ENCODE measurements around a stretch of chr14.

DNA sequence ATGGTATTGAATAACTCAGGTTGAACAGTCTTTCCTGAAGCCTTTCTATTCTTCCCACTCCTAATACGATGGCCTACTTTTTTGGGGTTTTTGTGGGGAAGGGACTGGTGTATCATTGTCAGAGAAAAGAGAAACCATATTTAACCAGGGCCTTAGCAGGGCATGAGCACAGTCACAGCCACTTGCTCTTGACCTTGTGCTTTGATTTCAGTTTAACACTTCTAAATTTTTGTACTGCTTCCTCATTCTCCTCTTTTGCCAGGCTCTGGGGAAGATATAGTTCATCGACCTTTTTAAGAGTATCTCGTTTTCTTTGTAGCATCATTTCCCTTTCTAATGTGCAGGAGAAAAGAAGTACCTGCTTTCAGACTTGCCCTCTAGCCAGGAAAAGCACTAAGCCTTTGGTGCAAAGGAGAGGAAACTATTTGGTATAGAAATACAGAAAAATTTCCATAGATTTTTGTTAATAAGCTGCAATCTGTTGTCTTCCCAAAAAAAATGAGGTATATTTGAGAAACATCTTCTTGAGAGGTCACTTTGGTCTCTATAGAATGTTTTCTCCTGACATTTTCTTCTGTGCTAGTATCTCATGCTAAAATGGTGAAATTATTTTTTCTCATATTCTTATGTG lies 2.2 kb downstream of the ZBTB1 start:
- PRO-cap: no peak
- RAMPAGE, long total RNA: no peak

DNA sequence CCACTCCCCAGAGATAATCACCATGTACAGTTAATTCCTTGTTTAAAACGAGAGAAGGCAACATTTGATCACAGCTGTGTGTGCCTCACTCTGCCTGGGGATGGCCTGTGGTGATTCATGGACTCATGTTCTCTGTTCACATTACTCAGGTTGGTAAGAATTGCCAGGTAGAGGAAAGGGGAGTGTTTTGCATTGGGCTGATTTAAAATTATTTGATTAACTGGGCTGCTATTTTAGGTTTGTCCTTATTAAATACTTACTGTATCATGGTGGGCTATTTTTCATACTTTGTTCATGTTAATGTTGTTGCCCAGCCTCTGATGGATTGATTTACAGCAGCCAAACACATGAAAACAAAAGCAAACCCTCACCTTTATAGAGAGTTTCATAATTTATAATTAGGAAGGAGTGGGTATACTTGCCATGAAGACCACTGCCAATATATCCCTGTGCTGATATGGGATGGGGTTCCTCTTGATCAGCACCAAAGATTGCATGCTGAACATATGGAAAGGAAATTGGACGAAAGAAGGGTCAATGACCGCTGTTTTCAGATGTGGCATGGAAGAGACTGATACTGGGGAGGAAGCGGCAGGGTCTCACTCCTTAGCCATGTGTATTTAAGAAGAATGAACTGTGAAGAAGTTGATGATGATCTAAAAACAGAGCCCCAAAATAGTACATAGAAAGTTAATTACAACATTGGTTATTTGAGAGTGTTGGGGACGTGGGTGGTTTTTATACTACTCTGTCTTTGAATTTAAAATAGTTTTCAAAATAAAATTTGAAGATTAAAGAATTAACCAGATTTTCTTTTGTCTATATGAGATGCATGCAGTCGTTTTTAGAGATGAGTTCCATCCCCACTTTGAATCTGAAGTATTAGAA lies 3.1 kb downstream of the ZBTB1 start:
- PRO-cap: no peak
- RAMPAGE, long total RNA: no peak

DNA sequence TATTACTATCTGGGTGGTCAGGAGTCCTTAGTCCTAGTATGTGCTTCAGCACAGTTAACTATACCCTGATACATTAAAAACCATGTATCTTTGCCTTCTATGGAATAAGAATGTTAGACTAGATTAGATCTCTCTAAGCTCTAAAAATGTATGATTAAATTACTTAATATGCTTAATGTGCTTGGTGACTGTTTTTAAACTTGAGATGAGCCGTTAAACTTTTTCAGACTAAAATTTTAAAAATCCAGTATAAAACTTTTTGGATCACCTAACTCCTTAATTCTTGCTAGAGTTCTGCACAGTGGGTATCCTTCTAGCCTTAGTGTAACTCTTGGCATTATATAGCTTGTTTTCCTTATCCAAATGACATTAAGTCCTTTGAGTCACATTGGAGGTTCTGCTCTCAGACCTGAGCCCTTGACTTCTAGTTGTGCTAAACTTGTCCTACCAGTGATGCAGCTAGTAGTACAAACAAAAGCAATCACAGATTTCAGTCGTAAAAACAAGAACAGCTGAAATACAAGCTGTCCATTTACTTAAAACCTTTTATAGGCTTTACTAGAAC lies 10.3 kb downstream of the ZBTB1 start:
- PRO-cap: no peak
- RAMPAGE, long total RNA: no peak

- PRO-cap: no peak
- RAMPAGE, long total RNA: no peak
Measured at GRCh38 chr14:64541937-64542596, 1.5 kb downstream of the HSPA2 start.

- PRO-cap: no peak
- RAMPAGE, long total RNA: no peak
Measured at GRCh38 chr14:64680124-64680906, 23.9 kb upstream of the PLEKHG3 start.

GRCh38 chr14:64688685-64689364 lies 15.4 kb upstream of the PLEKHG3 start:
- PRO-cap: no peak
- RAMPAGE, long total RNA: no peak

GRCh38 chr14:64705815-64706307 lies 1.6 kb downstream of the PLEKHG3 start:
- PRO-cap: no peak
- RAMPAGE, long total RNA: no peak

DNA sequence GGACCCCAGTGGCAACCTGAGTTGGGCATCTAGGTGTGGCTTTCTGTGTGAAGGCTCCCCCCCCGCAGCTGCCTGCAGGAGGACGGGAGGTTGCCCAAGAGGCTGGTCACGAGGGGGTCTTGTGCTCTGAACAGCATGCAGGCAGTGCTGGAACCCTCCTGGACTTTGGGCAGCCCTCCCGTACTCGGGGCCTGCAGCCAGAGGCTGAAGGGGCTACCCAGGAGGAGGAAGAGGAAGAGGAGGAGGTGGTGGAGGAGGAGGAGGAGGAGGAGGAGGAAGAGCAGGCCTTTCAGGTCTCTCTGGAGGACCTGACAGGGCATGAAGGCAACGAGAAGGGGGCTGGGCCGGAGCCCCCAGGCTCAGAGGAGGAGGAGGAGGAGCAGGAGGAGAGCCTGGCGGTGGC lies 33.5 kb downstream of the PLEKHG3 start:
- PRO-cap: no peak
- RAMPAGE, long total RNA: start-site peak on the plus strand centred at position 108 of the sequence, 389 bp wide, 25 reads

- PRO-cap: no peak
- RAMPAGE, long total RNA: no peak
Measured at GRCh38 chr14:64766564-64767288, 62.5 kb downstream of the PLEKHG3 start.

- PRO-cap: no peak
- RAMPAGE, long total RNA: no peak
Measured at GRCh38 chr14:65032237-65032873, 45.7 kb downstream of the FNTB start.

DNA sequence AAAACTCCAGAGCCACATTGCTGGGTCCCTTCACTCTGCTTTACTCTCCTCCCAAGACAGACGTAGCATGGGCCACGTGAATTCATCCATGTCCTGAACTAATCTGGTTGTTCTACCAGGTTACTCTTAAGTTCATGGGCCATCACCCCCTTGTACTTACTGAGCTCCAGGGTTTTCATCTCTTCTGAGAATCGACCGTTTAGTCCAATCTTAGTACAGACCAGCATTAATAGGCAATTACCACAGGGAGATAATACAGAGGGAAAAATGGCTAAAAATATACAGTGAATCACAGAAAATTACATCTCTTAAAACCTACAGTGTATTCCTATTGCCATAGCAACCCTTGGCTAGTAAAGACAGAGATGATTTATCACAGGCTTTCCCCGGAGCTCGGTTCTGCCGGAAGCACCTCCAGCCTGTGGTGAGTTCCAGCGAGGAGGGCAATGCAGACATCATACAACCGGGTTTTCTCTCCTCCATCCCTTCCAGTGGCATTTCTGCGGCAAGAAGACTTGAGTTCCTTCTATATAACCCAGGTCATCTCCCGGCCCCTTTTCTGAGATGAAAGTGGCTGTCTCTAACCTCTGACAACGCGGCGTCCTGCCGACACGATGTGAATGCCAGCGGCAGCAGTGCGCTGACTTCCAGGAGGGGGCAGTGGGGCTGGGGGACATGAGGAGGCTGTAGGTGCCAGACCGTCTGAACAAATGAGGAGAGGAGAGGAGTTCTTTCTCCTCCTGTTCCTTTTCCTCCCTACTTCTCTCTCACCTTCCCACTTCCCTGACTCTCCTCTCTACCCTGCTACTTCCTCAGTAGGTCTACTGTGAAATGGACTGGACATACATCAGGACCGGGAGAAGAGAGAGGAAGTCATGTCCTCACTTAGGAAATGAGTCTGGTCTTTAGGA lies 68.4 kb upstream of the MAX start:
- PRO-cap: no peak
- RAMPAGE, long total RNA: no peak

- PRO-cap: no peak
- RAMPAGE, long total RNA: no peak
Measured at GRCh38 chr14:65237824-65238554, 135.7 kb upstream of the MAX start.

DNA sequence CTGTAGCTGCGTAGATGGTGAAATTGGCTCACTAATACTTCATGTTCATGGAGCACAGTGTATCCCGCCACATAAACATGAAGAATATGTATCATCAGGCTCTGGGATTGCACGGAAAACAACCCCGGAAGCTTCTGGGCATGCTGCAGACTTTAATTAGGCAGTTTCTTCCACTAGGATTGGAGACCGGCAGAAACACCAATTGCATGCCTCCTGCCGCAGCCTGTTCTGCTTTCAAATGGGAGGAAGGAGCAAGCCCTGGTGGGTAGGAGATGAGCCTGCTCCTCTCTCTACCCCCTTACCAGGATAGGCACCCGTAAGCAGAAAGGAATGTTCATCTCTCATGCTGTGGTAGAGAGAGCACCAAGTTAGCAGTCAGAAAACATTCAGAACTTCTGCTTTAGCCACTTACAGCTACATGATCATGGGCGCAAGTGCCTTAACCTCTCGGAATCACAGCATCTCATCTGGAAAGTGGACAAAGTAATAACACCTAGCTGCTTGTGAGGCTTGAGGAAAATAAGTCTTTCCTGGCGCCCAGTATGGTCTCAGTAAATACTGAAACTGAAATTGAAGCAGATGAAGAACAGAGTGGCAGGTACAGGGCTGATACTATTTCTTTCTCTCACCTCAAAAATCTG lies 129.9 kb upstream of the FUT8 start:
- PRO-cap: no peak
- RAMPAGE, long total RNA: no peak

DNA sequence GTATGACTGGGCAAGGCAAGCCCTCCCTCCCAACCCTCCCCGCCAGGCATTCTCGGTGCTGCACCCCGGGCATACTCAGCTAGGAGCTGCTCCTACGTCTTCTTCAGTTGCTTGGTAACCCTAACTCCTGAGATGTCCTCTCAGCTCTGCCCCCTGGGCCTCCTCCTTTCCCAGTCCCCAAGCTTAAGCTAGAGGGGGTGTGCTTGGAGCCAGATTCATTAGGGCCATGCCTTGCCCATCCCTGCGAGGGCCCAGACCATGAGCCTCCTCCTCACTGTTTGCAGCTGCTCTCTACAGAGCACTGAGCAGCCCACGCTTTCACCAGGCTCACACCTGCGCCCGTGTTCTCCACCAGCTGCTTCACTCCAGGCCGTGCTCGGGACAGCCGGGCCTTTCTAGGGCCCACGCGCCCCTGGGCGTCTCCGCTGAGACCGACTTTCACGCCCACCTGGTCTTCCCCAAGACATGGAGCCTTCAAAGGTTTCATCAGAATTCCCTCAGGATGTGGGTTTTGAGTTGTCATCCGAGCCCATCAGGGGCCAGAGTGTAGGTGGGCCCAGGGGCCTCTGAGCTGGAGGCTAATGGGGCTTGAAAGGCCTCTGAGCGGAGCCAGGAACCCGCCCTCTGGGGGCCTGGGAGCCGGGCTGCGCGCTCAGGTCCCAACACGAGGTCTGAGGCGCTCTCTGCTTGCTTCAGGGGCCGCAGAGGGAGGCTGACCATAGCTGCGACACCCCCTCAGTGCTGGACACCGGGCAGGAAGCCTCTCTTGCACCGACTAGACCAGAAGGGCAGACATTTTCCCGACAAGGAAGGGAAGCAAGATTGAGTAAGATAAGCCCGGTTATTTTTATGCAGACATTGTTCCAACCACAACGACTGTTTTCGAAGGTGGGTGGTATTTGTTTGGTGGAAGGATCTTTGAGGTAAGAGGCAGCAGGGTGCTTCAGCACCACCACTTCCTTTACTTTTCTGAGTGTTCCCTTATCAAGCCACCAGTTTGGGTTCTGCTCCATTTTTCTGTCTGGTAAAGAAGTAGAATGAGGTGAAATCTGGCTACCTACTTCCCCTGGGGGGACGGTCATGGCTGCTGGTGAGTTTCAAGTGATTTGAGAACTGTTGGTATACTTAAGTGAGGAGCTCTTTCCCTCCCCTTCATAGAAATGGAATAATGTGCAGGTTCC lies 125.1 kb upstream of the FUT8 start:
- PRO-cap: no peak
- RAMPAGE, long total RNA: no peak

GRCh38 chr14:65329889-65330286 lies 82.6 kb upstream of the FUT8 start:
- PRO-cap: no peak
- RAMPAGE, long total RNA: no peak

GRCh38 chr14:65927880-65928467 lies 515.4 kb downstream of the FUT8 start:
- PRO-cap: no peak
- RAMPAGE, long total RNA: no peak

DNA sequence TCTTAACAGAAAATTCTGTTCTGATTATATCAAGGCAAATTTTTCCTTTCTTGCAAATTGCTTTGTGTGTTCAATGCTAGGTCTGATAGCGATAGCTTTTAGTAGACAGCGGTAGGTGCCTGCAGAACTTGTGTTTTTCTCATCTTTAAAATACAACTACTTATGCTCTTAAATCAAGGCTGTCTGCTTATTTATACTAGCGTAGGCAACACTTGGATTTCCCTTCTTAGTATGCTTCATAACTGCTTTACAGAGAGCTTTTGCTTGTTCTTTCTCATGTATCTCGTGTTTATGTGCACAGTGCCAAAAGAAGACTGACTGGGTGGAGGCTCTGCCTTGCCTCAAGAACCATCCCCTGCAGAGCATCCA lies 8.1 kb upstream of the GARIN2 start:
- PRO-cap: no peak
- RAMPAGE, long total RNA: no peak

DNA sequence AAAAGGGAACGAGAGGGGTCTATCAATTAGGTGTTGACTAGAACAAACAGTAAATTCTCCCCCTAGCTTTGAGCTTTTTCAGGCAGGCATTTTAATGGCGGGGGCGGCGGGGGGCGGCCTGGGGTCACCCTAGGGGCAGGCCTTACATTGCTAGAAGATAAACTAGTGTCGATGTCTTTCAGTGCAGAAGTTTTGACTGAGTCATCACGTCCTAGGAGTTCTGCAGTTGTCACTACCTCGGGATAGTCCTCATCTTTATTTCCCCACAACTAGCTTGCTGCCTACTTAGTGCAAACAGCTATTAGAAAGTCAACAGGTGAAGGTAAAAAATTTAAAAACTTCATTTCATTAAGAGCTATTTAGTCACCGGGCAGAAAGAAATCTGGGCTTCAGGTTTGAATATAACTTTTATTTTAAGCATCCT lies 1.6 kb downstream of the ATP6V1D start:
- PRO-cap: no peak
- RAMPAGE, long total RNA: no peak

- PRO-cap: no peak
- RAMPAGE, long total RNA: no peak
Measured at GRCh38 chr14:67428390-67429000, 16.5 kb upstream of the PLEK2 start.

GRCh38 chr14:67645177-67645756 lies 25.5 kb downstream of the ARG2 start:
- PRO-cap: no peak
- RAMPAGE, long total RNA: no peak